ENCODE results near the genes HRH3 and ADRM1.

- PRO-cap, 2 experiments = no peak in any of the 2 experiments
- RAMPAGE, long total RNA, 4 experiments = no peak in any of the 4 experiments
Observed at GRCh38 chr20:62219959-62220586, at the start of gene HRH3. Gene HRH3, minus strand, starts transcription at chr20:62220278.

- PRO-cap, 2 experiments = no peak in any of the 2 experiments
- RAMPAGE, long total RNA, 4 experiments = no peak in any of the 4 experiments
Observed at GRCh38 chr20:62239246-62240056, 1.1 kb downstream of the OSBPL2 start.

DNA sequence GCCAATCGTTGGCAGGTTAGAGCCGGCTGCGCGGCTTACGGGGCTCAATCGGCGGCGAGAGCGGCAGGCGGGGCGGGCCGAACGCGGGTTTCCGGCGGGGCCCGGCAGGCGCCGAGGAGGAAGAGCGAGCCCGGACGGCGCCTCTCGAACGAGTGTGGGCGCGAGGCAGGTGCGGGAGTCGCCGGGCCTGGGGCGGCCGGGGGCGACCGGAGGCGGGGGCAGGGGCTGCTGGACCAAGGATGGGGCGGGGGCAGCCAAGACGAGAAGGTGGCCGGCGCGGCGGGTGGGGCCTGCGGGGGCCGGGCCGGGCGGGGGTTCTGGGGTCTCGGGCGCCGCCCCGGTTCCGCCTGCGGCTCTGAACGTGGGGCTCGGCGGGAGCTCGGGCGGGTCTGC lies at the start of gene ADRM1:
TSS of gene ADRM1 (plus strand) at position 117 of the 393 bp plus-strand sequence.
- PRO-cap, 2 experiments = peak in 2 of 2 experiments; most common plus-strand start position 97 of the sequence (in 1)
- RAMPAGE, long total RNA, 4 experiments = start-site peak on the plus strand in 4 of 4 experiments, centred at positions 104 to 136 of the sequence, 150 to 1,476 reads per replicate

- PRO-cap, 2 experiments = no peak in any of the 2 experiments
- RAMPAGE, long total RNA, 4 experiments = no peak in any of the 4 experiments
Observed at GRCh38 chr20:62321646-62321912, 18.8 kb downstream of the ADRM1 start.

- PRO-cap, 2 experiments = no peak in any of the 2 experiments
- RAMPAGE, long total RNA, 4 experiments = no peak in any of the 4 experiments
Observed at GRCh38 chr20:62376248-62377061, 9.3 kb upstream of the LAMA5 start.

DNA sequence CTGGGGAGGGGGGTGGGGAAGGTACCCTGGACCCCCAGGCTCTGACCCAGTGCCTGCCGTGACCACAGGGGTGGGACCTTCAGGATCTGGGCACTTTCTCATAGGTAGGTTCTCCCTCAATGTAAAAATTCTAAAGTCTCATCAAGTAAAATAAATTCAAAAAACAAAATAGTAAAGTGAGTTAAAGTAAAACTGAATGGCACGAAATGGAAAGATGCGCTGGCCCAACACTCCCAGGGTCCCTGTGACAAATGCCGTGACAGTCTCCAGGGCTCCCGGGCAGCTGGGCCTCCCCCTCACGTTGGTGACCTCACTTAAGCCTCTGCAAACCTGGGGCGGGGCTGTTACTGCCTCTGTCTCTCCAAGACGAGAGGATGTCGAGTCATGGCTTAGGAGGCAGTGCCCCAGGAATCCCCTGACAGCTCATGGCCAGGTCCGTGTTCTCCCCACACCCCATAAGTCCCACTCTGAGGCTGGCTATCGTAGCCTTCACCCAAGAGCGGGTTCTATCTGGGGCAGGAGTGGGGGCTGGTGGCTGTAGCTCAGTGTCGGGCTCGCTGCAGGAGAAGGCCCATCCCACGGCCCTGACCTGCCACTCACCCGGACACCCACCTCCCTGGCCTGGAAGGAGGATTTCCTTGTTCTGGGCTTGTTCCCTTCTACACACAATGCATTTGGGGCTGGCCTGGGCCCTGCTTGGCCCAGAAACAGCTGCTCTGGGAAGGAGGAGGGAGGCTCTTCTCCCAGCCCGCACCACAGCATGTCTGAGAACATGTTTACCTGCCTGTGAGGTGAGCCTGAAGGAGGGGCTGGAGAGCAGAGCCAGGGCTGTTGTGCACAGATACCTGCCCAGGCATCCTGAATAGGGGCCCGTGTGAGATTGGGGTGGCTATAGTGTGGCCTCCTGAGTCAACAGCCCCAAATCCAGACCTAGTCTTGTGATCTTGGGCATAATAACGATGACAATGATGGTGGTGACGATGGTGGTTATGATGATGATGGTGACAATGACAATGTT lies 5.6 kb upstream of the RPS21 start:
- PRO-cap, 2 experiments = peak in 1 of 2 experiments; most common plus-strand start position 399 of the sequence (in 1); most common minus-strand start position 244 of the sequence (in 1)
- RAMPAGE, long total RNA, 4 experiments = no peak in any of the 4 experiments

- PRO-cap, 2 experiments = no peak in any of the 2 experiments
- RAMPAGE, long total RNA, 4 experiments = no peak in any of the 4 experiments
Observed at GRCh38 chr20:62494598-62495057, 18.8 kb upstream of the GATA5 start.

GRCh38 chr20:62571713-62572247 lies 70.5 kb upstream of the SLCO4A1 start:
- PRO-cap, 2 experiments = no peak in any of the 2 experiments
- RAMPAGE, long total RNA, 4 experiments = no peak in any of the 4 experiments

DNA sequence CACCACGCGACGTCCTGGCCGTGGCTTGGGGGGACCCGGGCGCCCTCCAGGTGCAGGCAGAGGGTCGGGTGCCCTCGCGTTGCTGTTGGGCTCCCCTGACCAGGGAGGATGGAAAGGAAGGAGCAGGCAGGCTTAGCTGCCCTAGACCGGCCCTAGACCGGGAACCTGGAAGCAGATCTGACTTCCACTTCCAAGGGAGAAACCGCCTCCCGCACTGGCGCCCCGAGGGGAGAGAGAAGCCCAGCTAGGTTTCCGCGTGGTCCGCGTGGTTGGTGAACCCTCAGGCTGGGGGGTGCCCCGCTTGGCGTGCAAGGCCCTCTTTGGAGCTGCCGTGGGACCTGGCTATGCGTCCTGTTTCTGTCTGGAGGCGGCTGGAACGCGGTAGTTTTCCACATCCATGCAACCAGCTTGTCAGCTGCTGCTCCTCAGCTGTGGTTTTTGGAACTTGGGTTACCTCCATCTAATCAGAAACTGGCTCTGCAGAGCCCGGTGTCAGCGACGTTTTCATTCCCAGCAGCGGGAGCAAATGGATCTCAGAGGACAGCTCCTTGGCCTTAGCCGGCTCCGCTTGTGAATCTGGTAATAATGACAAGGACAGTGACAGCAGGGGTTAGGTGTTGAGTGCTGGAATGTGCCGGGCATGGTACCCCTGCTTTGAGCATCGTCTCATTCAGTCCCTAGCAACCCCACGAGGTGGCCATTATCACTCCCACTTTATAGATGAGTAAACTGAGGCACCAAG lies 1.1 kb downstream of the SLCO4A1 start:
- PRO-cap, 2 experiments = no peak in any of the 2 experiments
- RAMPAGE, long total RNA, 4 experiments = no peak in any of the 4 experiments

DNA sequence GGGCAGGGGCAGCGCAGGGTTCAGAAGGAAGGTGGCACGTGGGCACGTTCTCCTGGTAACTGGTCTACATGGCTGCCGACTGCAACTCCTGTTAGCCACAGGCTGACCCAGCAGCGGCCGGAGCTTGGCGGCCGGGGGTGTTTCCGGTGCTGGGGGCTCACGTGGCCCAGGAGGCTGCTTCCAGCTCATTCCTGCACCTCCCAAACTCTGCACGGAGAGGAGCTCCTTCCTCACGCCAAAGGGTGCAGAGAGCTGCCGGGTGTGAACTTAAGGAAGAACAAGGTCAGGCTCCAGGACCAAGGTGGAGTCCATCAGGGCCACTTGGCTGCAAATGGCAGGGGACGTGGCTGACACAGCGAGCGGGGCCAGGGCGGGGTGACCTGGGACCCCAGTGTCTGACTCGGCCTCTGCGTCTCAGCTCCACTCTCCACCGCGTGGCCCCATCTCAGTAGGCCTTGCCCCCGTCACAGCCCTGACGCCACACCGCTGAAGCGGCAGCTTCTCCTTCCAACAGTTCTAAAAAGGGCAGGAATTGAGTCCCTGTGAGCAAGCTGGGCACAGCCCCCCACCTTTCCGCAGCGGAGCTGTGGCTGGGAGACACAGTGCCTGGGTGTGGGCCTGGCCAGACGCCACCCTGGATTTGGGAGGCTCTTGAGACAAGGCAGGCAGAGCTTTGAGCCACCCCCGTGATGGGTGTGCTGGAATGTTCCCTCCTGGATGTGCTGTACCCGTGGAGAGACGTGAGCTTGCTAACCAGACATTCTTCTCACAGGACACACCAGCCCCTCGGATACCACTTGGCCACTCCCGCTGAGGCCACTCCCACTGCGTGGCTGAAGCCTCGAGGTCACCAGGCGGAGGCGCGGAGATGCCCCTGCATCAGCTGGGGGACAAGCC lies 13.5 kb downstream of the SLCO4A1 start:
- PRO-cap, 2 experiments = no peak in any of the 2 experiments
- RAMPAGE, long total RNA, 4 experiments = no peak in any of the 4 experiments

DNA sequence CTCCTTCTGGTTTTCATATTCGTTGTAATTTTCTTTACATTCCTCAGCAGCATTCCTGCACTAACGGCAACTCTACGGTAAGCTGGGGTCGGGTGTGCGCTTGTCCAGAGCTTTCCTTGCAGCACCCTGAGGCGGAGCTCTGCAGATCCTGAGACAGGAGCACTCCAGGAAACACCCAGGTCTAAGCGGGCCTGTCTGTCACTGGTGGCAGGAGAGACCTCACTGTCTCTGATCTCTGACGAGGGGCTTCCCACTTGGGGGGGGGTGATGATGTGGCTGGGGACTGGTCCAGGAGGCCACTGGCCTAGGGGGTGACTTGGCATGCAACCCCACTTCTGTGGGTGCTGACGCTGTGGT lies 25.8 kb downstream of the SLCO4A1 start:
- PRO-cap, 2 experiments = no peak in any of the 2 experiments
- RAMPAGE, long total RNA, 4 experiments = no peak in any of the 4 experiments

DNA sequence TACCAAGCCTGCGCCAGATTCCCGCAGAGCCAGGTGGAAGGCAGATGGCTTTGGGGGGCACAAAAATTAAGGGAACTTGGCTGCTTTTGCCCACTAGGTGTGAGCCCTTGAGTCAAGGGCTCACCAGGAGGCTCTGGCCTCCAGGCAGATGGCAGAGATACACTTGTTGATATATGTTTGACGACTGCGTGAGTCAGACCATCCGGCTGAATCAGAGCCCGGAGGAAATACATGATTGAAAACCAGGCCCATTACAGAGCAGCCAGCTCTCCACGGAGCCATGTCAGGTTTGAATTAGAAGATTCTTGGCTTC lies 5.2 kb upstream of the NTSR1 start:
- PRO-cap, 2 experiments = no peak in any of the 2 experiments
- RAMPAGE, long total RNA, 4 experiments = no peak in any of the 4 experiments

DNA sequence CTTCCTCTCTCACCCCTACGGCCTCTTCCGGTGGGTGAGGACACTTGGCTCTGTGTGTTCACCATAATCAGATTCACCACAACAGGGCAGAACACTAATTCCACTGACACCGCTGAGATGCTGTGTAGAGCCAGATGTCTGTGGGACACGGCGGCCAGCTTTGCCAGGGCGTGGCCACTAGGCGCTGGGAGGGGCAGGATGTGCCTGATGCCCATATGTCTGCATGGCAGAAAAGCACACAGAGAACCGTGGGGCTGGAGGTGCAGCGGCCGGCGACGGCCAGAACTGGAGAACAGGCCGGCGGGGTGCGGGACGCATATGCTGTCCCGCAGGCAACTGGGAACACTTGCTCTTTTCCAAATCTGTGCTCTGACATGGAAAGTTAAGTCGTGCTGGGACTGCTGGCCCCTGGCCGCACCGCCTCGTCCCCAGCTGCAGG lies 30.9 kb downstream of the NTSR1 start:
- PRO-cap, 2 experiments = peak in 1 of 2 experiments; most common plus-strand start position 241 of the sequence (in 1)
- RAMPAGE, long total RNA, 4 experiments = no peak in any of the 4 experiments

- PRO-cap, 2 experiments = peak in 2 of 2 experiments; most common plus-strand start chr20:62794574 (in 2); most common minus-strand start chr20:62794246 (in 2)
- RAMPAGE, long total RNA, 4 experiments = no peak in any of the 4 experiments
Observed at GRCh38 chr20:62794055-62794837, 2.0 kb upstream of the MRGBP start.

GRCh38 chr20:62815294-62815823 lies 1.5 kb upstream of the COL9A3 start:
- PRO-cap, 2 experiments = no peak in any of the 2 experiments
- RAMPAGE, long total RNA, 4 experiments = no peak in any of the 4 experiments

- PRO-cap, 2 experiments = no peak in any of the 2 experiments
- RAMPAGE, long total RNA, 4 experiments = no peak in any of the 4 experiments
Observed at GRCh38 chr20:62840065-62840579, 21.5 kb downstream of the TCFL5 start.

GRCh38 chr20:62875404-62876027 lies 13.9 kb upstream of the TCFL5 start:
- PRO-cap, 2 experiments = peak in 1 of 2 experiments; most common plus-strand start chr20:62875803 (in 1); most common minus-strand start chr20:62875668 (in 1)
- RAMPAGE, long total RNA, 4 experiments = no peak in any of the 4 experiments

DNA sequence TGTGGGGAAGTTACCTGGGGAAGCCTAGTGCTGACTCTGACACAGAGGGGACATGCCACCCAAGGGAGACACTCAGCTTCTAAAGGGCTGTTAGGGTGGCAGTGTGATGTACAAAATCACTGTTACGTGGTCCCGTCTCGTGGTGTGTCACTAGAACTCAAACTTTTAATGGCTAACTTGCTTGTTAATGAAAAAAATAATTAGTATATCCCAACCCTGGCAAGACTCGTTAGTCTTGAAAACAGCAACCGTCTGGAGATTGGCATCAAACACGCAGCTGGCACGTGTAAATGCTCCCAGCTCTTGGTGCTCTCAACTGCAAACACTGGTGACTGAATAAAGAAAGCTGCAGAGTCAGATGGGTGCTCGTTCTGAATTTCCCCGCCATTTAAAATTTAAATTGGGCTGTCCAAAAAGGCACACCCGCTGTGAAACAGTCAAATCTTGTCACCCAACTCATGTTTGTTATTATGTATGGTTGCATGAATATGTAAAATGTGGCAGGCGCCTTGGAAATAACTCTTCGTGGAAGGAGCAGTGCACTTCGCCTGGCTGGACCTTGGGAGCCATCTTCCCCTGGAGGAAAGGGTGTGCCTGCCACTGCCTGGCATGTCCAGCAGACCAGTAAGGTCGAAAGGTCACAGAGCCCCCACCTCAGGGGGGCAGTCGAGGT lies 23.8 kb upstream of the TCFL5 start:
- PRO-cap, 2 experiments = no peak in any of the 2 experiments
- RAMPAGE, long total RNA, 4 experiments = no peak in any of the 4 experiments

DNA sequence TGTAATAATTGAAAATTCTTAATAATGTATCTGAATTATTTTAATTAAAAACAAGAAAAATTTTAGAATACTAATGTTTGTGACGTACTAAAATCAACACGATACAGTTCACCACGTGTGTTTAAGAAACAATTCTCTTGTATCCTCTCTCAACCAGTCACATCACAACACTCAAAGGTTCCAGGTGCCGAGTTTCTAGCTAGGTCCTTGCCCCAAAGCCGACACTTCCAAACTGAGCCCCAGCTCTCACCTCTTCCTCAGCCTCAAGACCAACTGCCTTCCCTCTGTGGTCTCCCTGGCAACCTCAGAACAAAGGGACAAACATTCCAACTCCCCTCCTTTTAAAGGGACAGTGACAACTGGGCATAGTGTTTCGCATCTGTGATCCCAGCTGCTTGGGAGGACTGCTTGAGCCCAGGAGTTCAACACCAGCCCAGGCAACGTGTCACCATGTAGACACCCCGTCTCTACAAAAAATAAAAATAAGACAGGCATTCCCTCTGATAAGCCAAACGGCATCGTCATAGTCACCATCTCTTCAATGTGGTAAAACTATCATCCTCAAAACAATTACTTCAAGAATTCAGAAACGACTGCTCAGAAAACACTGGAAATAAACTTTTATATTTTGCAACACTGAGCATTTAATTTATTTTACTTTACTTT lies 11.3 kb downstream of the DIDO1 start:
- PRO-cap, 2 experiments = peak in 1 of 2 experiments; most common minus-strand start position 234 of the sequence (in 1)
- RAMPAGE, long total RNA, 4 experiments = start-site peak on the minus strand in 1 of 4 experiments, centred at positions 333 to 474 of the sequence, 6 to 14 reads per replicate

DNA sequence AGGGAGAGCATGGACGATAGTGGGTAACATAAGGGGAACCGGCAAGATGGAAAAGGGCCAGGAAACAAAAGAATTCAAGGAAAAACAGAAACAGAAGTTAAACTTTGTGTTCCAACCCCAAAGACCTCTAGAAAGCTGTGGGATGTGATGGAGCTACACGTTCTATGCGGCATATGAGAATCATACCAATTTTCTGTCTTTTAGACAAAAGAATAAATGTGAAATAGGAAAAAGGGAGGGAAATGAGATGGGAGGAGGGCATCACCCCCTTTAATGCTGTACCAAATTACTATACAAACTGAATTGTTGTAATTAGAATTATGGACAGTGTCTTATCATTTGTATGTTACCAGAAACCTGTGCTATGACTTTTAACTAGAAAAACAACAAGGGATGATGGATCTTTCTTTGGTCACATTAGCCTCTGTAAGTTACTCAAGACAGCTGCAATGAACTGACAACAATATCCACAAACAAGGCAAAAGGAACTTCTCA lies 4.1 kb upstream of the DIDO1 start:
- PRO-cap, 2 experiments = no peak in any of the 2 experiments
- RAMPAGE, long total RNA, 4 experiments = no peak in any of the 4 experiments

All from upper lobe of left lung (tissue), 5 donors.